Colon Carcinoma Metastatic in the Brain (tissue), 2 donors: ENCODE results near the genes LLPH and GRIP1.

DNA sequence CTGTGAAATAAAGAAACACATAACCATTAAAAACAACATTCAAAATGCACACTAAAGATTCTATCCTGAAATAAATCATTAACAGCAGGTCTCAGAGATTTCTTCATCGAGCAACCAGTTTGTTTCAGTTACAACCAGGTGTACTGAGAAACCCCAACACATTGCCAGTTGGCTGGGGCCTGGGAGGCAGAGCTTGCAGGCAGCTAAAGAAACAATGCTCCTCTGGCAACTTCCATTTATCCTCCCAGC lies 181.5 kb downstream of the MSRB3 start:
- PRO-cap, 2 experiments: no peak in any of the 2 experiments

GRCh38 chr12:65556767-65557177 lies 267.5 kb upstream of the HMGA2 start:
- PRO-cap, 2 experiments: no peak in any of the 2 experiments

- PRO-cap, 2 experiments: no peak in any of the 2 experiments
Observed at GRCh38 chr12:65741982-65743094, 81.9 kb upstream of the HMGA2 start.

DNA sequence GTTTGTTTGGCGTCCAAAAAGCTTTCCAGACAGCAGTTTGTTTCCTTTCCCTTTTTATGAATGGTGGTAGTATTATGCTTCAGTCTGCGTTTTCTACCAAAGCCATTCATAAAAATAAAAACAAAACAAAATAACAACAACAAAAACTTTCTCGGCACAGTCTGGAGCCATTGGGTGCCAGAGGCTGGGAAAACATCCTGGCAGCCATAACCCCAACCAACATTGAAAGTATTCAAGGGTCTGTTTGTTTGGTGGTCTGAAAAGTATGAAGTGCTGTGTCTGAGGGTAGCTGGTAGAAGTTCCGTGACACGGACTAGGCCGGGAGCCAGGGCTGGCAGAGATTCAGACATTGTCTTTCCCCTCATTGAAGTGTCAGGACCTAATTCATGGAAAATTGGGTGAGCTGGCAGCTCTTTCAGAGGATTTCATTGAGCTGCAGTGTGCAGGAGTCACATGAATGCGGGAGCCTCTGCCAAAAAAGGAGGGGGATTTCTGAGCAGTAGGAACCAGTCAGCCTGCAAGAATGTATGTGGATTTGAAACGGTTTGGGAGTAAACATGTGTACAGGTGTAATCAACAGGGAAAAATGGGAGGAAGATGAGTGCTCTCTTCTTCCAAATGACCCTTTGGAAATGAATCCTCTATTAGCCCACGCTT lies 124.3 kb downstream of the HMGA2 start:
- PRO-cap, 2 experiments: no peak in any of the 2 experiments

- PRO-cap, 2 experiments: peak in 2 of 2 experiments; most common plus-strand start chr12:66130923 (in 2); most common minus-strand start chr12:66130743 (in 1)
Observed at GRCh38 chr12:66130448-66131359, at the start of gene LLPH. LLPH (minus strand) TSS chr12:66130750.

- PRO-cap, 2 experiments: no peak in any of the 2 experiments
Observed at GRCh38 chr12:66536906-66537193, 142.0 kb downstream of the GRIP1 start.

DNA sequence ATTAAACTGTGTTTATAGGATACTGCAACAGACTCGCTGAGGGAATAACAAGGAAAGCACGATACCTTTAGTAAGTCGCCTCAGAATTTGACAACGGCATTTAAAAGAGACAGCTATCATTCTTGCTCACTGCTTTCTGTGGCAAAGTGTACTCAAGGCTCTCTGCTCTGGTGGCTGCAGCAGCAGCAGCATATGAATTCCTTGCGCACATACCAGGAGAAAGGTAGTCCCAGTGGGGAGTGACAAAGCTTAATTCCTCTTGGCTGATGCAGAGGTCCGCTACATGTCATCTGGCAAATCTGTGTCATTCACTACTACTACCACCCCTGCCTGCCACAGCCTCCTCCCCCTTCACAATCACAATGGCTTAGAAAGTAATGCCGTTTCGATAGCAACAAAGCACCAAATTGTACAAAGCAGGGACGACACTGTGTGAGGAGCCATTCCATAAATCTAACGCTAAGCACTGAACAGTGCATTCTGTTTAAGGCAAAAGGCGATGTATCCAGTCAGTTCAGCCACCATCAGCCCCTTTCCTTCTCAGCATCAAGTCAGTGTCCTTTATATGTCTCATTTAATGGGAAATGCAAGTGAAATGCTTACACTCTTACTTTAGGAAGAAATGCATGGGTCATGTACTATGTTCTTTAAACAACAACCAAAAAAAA lies at the start of gene GRIP1:
Gene GRIP1, minus strand, starts transcription at position 292 of the 668 bp plus-strand sequence.
- PRO-cap, 2 experiments: no peak in any of the 2 experiments

- PRO-cap, 2 experiments: no peak in any of the 2 experiments
Observed at GRCh38 chr12:67457698-67458260, 188.6 kb downstream of the CAND1 start.

- PRO-cap, 2 experiments: peak in 2 of 2 experiments; most common plus-strand start chr12:67648023 (in 2); most common minus-strand start chr12:67647945 (in 2)
Observed at GRCh38 chr12:67647853-67648161, 738 bp upstream of the DYRK2 start.

DNA sequence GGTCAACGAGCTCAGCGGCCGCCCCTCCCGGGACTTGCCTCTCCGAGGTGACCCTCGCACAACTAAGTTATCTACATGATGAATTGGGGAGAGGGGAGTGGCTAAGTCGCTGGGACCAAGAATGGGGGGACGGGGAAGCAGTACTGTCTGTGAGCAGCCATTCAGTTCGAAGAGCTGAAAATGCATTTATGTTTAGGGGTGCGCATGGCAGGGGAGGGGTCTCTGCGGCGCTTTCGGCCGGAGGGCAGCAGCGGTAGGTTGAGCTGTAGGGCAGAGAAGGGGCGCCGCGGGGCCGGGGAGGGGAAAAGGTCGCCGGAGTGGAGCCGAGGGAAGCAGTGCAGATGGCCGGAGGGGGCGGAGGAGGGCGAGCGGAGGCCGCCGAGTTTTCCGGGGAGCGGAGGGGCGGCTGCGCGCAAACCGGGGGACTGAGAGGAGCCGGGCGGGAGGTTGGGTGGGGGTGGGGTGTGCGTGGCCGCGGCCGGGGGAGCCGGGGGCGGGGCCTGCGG lies 330 bp upstream of the DYRK2 start:
- PRO-cap, 2 experiments: peak in 2 of 2 experiments; most common minus-strand start position 427 of the sequence (in 2)

GRCh38 chr12:67698373-67698964 lies 49.9 kb downstream of the DYRK2 start:
- PRO-cap, 2 experiments: no peak in any of the 2 experiments

- PRO-cap, 2 experiments: no peak in any of the 2 experiments
Observed at GRCh38 chr12:67705842-67706237, 57.3 kb downstream of the DYRK2 start.

DNA sequence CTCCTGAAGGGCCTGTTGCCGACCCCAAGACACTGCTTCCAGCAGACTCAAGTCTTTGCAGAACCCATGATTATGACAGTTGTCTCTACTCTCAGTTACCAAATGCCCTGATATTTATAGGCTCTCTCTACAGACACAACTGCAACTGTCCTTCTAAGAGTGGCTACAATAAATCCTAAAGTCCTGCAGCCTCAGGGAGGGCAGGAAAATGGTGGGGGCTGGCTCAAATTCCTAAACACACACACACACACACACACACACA lies 58.7 kb downstream of the IFNG start:
- PRO-cap, 2 experiments: no peak in any of the 2 experiments

DNA sequence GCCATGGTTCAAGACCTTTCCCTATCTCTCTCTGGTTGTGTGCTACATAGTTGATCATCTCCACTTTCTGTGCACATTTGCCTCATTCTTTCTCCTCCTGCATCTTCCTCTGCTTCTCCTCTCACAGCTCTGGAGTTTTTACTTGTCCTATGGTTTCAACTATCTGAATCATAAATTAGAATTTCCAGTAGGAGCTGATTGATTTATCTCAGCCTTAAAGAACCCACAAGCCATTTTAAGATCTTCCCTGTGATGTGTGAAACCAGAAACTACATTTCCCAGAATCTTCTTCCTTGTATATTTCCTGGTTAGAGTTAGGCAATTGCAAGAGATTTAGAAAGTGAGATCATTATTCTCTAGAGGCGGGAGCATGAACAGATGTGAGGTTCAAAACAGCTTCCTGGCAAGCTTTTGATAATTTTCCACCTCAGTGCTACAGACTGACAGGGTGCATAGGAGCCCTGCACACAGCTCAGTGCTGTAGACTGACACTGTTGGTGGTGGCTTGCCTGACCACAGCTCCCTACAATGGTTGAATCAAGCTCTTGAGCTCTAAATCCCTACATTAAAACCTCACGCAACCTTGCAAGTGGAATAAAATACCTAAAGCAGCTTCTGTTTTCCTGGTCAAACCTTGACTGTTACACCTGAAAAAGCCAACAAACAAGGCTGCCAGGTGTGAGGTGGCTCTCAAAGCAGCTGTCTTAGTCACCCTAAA lies 21.4 kb upstream of the IFNG start:
- PRO-cap, 2 experiments: no peak in any of the 2 experiments

DNA sequence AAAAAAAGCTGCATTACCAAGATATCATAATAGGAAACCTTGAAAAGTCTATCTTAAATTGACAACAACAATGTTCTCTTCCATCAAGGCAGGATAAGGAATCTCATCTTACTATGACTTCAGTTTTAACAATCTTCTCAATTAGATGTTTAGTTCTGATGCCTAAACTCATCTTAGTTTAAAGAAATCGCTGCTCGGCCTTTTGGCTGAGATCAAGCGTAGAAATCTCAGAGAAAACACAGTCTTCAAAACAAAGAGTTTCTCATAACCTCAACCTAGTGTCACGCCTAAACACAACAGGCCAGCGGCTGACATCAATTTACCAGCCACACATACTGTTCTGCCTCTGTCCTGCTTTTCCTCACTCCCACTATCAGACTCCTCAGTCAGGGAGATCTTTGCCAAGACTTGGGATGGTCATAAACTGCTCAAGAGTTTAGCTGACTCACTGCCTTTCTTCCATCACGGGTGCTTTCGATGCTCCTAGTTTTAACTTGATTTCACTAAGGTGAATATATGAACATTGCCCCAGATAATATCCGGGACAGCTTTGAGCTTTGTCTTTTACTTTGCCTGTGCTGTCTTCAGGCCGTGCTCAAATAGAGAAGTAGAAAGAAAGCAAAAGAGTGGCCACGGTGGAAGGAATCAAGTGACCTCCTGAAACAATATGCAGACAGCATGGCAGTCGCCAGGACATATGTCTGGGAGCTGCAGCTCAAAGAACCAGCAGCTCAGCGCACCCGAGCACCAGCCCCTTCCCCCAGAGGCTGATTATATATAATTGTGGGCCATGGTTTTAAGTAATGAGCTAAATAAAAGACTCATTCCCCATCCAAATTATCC lies 12.2 kb downstream of the MDM1 start:
- PRO-cap, 2 experiments: no peak in any of the 2 experiments

DNA sequence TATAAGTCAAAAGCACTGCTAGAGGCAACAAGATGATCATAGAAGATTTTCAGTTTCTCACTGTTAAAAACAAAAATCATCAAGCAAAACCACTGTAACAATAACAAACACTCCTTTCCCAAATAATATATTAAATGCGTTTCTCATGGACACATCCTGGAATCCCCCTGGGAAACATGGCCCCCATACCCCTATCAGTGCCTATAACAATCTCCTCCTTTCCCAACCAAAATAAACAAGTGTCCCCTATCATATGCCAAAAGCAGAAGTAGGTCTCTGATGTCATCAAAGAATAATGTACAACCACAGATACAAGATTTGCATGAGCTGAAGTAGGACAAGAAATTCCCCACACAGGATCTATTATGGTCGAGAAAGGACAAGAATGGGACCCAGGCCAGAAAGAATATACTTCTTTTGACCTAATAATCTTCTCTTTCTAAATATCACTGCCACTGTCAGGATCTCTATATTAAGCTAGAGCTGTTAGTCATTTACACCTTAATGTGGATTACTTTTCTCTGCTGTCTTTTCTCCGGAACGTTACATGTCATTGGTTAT lies 27.0 kb upstream of the MDM1 start:
- PRO-cap, 2 experiments: no peak in any of the 2 experiments

DNA sequence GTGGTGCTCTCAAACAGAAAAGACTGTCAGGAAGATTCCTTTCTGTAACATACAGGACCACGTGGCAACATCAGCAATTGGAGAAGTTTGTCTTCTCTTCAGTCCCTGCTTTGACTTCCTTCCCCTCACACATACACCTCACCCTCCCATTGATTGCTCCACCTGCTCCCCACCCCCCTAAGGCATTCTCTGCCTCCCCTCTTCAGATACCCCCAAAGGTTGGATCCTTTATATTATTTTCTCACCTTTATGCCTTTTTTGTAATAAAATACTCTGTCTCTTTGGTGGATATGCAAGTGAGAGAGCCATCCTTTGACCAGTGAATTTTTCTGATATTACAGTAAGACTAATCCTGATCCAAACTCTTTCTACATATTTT lies 36.3 kb upstream of the MDM1 start:
- PRO-cap, 2 experiments: no peak in any of the 2 experiments

GRCh38 chr12:68440120-68440446 lies 107.9 kb upstream of the MDM1 start:
- PRO-cap, 2 experiments: no peak in any of the 2 experiments

DNA sequence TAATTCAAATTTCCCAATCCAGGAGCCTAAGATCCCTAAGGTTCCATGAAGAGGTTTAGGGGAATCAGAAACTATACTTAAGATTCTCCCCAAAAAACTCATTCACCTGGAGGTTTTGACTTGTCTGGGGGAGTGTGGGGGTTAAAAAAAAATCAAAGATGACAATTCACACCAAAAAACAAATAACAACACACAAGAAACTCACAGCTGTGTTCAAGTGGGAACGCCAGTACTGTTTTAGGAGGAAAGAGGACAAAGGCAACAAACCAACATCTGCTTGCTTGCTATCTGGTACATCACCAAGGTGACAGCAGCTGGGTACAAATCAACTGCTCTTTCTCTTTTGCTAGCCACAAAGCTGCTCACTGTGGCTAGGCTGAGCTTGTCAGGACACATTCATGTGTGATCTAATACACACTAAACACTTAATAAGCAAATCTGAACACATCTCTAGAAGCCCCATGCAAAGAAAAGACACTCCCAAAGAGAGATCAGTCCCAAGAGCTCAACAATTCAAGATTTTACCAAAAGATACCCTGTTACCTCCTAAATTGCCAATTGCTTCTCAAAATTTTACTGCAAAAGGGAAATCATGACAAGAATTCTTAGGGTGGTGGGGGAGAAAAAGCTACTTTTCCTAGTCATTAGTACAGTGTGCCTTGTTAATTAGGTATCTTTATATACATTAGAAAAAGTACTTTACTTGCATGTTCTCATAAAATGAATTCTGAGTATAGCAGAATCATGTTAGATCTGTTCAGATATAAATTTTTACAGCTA lies 127.9 kb upstream of the RAP1B start:
- PRO-cap, 2 experiments: no peak in any of the 2 experiments

GRCh38 chr12:68591537-68592252 lies 19.0 kb upstream of the RAP1B start:
- PRO-cap, 2 experiments: no peak in any of the 2 experiments